Choroid plexus epithelial cell (primary cell): ENCODE results near the genes CYP2U1, RRH and TIFA.

DNA sequence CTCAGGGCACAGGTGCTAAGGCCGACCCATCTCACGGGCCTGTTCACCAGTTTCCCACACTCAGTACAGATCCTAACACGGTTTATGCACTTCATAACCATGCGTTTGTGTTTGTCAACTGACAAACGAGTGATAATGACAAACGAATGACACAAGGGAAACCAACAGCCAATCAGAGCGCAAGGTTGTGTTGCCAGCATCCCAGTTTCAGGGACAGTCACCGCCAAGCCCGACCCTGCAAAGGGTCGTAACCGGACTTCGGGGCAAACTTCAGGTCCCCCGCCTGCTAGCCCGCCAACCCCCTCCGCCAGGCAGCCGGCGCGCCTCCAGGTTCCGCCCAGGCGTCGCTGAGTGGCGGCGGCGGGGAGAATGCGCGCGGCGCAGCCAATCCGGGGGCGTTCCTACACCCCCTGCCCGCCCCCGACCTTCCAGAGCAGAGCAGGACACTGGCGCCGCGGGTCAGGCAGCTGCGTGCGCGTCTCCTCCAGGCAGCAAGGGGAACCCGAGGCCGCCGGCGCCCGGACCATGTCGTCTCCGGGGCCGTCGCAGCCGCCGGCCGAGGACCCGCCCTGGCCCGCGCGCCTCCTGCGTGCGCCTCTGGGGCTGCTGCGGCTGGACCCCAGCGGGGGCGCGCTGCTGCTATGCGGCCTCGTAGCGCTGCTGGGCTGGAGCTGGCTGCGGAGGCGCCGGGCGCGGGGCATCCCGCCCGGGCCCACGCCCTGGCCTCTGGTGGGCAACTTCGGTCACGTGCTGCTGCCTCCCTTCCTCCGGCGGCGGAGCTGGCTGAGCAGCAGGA, at the start of gene CYP2U1:
Gene CYP2U1, plus strand, starts transcription at position 431 of the 796 bp plus-strand sequence.
- RRBS, result 2% methylated on average over 23 of the region's 76 CpGs

DNA sequence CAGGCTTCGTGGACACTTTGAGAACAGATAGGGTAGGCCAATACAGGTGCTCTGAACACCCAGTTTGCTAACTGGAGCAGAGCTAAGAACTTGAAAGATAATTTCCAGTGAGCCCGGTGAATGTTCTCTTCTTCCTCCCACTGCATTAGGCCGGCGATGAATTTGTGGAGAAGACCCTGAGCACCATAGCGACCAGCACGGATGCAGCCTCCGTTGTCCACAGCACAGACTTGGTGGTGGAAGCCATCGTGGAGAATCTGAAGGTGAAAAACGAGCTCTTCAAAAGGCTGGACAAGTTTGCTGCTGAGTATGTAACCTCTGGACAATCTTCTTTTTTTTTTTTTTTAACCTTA, 24.6 kb downstream of the HADH start:
- RRBS, result no CpG with 5 or more reads among the region's 9 CpGs

- RRBS, result no CpG with 5 or more reads among the region's 10 CpGs
These were observed 39.6 kb downstream of the HADH start for GRCh38 chr4:108029194-108029822.

GRCh38 chr4:108355602-108356231, 187.0 kb upstream of the LEF1 start:
- RRBS, result no CpG with 5 or more reads among the region's 5 CpGs

DNA sequence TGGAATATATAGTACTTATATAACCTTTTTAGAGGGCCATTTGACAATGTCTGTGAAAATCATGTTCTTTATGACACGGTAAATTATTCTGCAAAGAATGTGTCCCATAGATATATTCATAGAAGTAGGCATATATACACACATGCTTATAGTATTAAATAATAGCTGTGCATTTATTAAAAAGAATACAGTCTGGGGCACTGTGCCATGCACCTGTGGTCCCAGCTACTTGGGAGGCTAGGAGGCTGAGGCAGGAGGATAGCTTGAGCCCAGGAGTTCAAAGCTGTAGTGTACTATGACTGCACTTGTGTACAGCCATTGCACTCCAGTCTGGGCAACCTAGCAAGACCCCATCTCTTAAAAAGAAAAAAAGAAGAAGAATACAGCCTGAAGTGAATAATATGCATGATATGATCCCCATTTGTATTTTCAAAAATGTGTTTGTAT, 22.7 kb upstream of the MCUB start:
- RRBS, result no CpG with 5 or more reads among the region's 1 CpG

DNA sequence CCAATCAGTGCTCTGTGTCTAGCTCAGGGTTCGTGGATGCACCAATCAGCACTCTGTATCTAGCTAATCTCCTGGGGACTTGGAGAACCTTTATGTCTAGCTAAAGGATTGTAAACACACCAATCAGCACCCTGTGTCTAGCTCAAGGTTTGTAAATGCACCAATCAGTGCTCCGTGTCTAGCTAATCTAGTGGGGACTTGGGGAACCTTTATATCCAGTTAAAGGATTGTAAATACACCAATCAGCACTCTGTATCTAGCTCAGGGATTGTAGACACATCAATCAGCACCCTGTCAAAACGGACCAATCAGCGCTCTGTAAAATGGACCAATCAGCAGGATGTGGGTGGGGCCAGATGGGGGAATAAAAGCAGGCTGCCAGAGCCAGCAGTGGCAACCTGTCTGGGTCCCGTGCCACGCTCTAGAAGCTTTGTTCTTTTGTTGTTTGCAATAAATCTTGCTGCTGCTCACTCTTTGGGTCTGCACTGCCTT, 2.0 kb upstream of the MCUB start:
- RRBS, result no CpG with 5 or more reads among the region's 6 CpGs

GRCh38 chr4:109701666-109702036, 1.6 kb downstream of the CASP6 start:
- RRBS, result no CpG with 5 or more reads among the region's 9 CpGs

- RRBS, result no CpG with 5 or more reads among the region's 3 CpGs
These were observed at the start of gene RRH for GRCh38 chr4:109827811-109828168. Gene RRH (plus strand): TSS chr4:109827972.

DNA sequence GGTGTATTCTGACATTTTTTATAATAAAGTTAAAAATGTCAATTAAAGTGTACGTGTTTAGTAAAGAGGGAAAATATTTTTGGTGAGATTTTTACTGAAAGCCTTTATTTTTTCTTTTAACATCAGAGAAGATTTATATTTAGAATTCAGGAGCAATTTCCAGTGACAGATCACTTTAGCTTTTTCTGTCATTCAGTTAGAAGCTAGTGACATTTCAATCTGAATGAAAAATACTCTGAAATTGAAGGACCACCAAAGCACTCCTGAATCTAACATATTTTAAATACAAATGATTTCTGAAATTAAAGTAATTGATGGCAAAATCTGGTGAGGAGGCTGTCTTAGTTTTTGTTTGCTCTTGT, 133.6 kb upstream of the ENPEP start:
- RRBS, result no CpG with 5 or more reads among the region's 1 CpG

DNA sequence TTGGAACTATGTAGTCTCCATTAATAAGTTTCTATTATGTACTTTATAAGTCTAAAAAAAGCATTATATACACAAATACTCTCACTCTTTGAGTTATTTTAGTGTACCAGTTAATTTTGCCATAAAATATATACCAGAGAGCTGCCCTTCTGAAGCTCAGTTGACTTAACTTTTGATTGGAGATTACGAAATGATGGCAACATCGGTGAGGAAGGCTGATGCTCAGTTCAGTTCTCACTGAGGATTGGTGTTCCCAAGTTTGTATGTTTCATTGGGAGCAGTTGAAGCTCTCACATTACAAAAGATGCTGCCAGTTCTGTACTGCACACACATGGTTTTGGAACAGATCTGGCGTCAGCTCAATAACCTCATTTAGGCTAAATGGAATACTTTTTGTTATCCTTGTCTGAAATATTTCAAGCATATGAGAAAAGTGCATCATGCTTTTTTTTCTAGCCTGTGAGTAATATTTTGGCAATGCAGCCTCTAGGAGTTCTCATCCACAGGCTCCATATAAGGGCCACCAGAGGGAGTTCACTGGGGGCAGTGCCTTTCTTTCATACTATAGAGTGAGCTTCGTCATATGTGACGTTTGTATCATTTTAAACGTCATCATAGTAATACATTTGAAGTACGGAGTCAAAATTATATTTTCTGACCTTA, 4.1 kb downstream of the ENPEP start:
- RRBS, result no CpG with 5 or more reads among the region's 7 CpGs

- RRBS, result no CpG with 5 or more reads among the region's 5 CpGs
These were observed 39.7 kb downstream of the ENPEP start for GRCh38 chr4:110515587-110516177.

GRCh38 chr4:112086091-112087167, 58.8 kb upstream of the FAM241A start:
- RRBS, result no CpG with 5 or more reads among the region's 29 CpGs

GRCh38 chr4:112279939-112280389, 5.7 kb downstream of the TIFA start:
- RRBS, result no CpG with 5 or more reads among the region's 6 CpGs

DNA sequence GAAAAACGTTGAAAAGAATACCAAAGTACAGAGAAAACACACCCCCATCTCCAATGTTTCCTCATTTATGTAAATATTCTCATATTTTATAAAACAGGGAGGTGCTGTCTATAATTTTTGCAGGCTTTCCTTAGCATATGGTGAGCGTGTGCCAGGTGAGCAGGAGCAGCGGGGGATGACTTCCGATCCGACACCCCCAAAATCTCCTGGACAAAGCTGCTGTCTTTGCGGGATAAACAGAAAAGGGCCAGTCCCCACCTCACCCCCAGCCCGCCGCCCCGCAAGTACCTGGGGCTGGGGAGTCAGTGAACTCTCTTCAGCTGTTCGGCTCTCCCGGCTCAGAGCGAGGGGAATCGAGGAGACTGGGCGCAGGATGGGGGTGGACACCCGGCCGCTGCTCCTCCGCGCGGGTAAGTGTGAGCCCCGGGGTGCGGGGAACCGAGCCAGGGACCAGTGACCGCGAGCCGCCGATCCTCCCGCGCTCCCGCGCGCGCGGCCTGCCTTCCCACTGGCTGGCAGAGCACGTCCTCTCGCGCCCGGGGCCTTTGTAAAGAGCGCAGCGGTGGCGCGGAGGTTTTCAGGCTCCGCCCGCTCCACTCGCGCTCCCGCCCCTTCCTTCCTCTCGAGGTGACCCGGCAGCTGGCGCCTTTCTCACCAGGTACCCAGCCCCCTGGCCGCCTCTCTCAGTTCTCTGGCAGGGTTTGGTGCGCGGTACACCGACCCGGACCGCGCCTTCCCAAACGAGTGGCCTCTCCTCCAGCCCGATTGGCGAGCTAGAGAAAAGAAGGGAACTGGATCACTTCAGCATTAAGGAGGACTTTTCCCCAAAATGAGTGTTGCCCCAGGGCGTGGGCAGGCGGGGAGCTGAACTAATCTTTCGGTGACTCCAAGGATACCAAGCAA, at the start of gene TIFA:
Gene TIFA, minus strand, starts transcription at position 553 of the 903 bp plus-strand sequence.
- RRBS, result 2% methylated on average over 19 of the region's 62 CpGs

DNA sequence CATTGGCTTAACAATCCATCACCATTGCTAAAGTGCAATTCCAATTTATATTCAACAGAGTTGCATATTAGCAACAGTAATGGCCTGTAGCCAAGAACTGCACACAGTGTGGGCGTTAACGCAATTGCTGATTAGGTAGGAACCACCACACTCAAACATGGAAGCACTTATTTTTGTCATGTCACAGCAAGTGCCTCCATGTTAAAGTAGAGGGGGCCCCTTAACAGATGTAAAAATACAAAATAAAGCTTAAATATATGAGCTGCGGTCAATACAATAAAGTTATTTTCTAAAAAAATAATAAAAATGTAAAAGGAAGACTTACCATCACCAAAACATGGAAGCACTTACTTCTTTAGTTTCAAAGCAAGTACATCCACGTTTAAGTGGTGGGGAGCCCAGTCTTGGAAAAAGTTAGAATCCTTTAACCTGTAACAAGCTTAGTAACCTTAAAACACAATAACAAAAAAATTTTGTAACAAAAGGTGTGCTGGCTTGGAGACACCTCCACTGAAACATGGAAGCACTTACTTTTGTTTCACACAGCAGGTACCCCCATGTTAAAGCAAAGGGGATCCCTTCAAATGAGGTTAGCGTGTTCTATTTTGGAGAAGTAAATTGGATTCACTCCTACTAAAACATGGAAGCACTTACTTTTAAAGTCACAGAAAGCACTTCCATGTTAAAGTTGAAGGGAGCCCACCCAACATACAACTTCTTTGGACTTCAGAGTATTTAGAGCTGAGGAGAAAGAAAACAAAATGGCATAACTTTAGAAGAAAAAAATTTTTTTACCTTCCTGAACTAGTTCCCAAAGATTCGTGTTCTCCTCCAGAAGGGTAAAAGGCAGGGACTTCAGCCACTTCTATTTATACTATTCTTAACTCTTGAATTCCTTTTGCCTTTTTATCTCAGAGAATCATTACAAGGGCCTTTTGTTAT, 11.2 kb downstream of the LARP7 start:
- RRBS, result no CpG with 5 or more reads among the region's 6 CpGs

DNA sequence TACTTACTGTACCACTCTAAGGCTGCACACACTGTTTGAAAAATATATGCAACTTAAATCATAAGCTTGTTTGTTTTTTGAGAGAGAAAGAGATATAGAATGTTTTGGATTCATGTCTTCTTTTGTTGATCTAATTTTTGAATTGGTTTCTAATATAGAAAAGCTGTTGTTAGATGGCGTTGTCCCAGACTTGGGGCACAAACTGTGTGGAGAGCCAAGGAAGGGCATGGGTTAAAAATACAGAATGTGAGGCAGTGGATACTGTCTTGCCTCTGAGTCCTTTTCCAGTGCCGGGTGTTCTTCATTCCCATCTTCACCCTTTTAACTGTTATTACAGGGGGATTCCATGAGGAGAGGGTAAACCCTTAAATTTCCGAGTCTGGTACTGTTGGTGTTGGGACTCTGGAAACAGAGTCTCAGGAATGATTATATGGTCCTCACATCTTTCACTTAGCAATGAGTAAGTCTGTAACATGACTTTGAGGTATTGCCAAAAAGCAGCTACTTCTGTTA, 17.3 kb upstream of the ANK2 start:
- RRBS, result no CpG with 5 or more reads among the region's 3 CpGs

GRCh38 chr4:113294422-113294958, 245.0 kb downstream of the ANK2 start:
- RRBS, result no CpG with 5 or more reads among the region's 1 CpG

DNA sequence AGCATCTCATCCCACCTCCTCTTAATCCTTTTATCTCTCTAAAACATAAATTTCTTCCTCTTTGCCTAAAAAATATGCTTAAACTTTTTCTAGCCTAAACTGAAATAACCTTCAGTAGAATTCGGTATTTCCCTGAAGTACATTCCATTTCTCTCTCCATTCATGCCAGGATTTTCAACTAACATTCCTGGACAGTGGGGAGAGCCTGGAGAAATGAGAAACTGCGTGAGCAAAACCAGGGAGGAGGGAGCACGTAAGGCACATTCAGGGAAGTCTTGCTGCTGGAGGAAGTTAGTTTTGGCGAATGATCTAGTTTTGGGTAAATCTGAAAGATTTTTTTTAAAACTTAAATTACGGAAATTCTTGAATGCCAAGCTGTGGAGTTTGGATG, 347.6 kb downstream of the ANK2 start:
- RRBS, result no CpG with 5 or more reads among the region's 5 CpGs